Frontal cortex (tissue), 2 donors: ENCODE measurements around a stretch of chr20.

GRCh38 chr20:3071704-3072705, 585 bp downstream of the OXT start:
- RAMPAGE, long total RNA = no peak

- RAMPAGE, long total RNA = no peak
These were observed 2.1 kb downstream of the AVP start for GRCh38 chr20:3081982-3083182.

DNA sequence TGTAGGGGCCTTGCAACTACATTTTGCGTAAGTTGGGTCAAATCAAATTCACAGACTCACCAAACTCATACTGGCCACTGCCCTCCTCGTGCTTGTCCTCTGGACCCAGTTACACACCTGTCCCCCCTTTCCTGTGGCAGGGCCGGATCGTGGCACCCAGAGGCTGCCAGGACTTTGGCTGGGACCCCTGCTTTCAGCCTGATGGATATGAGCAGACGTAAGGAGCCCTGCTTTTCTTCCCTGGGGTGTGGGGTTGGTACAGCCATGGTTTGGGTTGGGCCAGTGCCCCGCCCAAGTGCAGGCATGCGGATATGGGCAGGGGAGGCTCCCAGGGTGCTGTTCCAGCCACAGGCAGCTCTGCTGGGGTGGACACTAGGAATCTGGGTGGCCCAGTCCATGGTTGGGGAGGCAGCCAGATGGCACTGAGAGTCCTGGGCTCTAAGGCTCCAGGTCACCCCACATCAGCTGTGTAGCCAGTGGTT, 12.4 kb downstream of the ITPA start:
- RAMPAGE, long total RNA = no peak

- RAMPAGE, long total RNA = no peak
These were observed 389 bp downstream of the SLC4A11 start for GRCh38 chr20:3238505-3239096.

DNA sequence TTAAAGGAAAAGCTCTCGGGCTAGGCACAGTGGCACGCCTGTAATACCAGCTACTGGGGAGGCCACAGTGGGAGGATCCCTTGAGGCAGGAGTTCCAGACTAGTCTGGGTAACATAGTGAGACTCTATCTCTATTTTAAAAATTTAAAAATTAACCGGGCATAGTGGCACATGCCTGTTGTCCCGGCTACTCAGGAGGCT, 5.7 kb upstream of the DNAAF9 start:
- RAMPAGE, long total RNA = no peak

- RAMPAGE, long total RNA = no peak
These were observed 67.6 kb downstream of the GFRA4 start for GRCh38 chr20:3595505-3596010.

DNA sequence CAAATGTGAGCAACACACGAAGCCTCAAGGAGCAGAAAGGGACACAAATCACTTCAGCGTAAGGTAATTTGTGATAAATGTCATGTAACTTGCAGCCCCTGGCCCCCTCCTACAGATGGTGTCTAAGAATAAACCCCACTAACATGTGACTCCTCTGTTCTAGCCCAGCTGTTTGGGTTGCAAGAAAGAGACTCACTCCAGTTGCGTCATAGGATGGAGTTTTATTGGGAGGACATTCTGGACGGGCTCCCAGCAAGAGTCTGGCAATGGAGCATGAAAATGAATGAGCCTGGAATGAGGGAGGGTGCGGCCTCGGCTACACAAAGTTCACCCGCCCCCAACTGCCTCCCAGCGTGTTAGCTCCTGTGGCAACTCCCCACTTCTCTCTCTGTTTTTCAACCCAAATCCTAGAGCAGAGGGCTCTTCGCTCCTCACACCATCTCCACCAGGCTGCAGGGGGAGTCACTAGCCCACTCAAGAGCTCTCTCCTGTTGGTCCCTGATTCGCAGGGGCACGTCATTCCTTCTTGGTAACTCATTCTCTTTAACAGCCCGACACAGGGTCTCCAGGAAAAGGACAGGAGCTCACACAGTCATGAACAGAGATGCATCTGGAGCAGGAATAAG, 5.1 kb upstream of the ADAM33 start:
- RAMPAGE, long total RNA = no peak

DNA sequence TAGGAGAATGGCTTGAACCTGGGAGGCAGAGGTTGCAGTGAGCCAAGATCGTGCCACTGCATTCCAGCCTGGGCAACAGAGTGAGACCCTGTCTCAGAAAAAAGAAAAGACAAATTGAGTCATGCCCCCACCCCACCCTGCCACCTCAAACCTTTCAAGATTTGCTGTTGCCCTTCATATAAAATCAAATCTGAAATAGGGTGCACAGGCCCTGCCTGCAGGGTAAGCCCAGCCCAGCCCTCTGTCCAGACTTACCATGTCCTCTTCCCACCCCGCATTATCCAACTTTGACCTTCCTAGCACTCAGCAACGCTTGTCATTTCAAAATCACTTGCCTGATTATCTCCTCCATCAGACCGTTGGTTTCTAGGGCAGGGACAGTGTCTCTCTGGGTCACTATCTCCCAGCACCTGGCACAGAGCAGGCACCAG, 5.4 kb downstream of the HSPA12B start:
- RAMPAGE, long total RNA = no peak

- RAMPAGE, long total RNA = no peak
These were observed 1.4 kb downstream of the CENPB start for GRCh38 chr20:3784819-3785765.

GRCh38 chr20:3785975-3786581, 462 bp downstream of the CENPB start:
- RAMPAGE, long total RNA = no peak

DNA sequence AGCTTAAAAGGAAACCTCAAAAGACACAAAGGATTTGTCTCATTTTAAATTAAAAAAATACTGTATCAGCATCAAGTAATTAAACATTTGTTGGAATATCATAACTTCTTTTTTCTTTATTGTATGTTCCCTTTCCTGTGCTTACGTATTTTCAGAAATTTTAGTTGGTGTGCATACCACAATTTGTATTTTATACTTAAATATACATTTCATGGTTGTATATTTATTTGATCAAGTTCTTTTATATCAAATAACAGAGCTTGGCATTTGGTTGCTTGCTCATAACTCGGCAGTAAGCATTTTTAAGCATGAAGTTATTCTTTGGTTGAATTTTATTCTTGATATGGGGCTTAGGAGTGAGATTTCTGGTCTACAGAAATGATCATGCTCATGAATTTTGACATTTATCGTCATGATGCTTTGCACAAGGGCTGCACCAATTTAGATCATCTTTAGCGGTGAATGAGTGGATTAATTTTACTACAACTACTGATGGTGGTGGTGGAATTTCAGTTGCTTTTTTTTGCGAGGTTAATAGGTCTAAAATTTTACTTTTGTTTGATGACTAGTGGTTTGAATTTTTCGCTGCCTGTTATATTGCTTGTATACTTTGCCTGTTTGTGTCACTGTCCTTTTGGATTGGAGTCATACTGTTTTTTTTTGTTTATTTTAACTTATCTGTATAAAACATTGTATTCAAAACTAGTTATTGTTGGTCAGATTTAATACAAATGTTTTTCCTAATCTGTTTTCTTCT, 28.7 kb downstream of the PANK2 start:
- RAMPAGE, long total RNA = no peak

DNA sequence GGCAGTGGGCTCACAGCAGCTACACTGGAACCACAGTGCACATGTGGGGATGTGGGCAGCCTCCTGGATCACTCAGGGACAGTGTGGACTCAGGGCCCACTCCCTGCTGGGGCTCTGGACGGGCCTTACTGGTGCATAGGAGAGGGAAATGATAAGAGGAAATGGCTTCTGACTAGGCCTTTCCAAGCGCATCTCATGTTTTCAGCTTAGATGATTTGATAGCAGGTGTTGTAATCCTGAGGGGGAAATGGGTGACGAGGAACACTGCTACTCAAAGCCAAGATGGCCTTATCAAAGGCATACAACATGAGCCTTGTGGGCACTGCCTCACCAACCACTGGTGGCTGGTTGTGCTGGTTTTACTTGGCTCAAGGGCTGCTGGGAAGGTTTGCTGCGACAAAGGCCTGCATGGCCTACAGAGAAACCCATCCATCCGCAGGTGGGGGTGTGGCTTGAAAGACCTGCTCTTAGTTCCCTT, 44.1 kb downstream of the PANK2 start:
- RAMPAGE, long total RNA = no peak

- RAMPAGE, long total RNA = no peak
These were observed 3.0 kb upstream of the RNF24 start for GRCh38 chr20:4018275-4018914.

DNA sequence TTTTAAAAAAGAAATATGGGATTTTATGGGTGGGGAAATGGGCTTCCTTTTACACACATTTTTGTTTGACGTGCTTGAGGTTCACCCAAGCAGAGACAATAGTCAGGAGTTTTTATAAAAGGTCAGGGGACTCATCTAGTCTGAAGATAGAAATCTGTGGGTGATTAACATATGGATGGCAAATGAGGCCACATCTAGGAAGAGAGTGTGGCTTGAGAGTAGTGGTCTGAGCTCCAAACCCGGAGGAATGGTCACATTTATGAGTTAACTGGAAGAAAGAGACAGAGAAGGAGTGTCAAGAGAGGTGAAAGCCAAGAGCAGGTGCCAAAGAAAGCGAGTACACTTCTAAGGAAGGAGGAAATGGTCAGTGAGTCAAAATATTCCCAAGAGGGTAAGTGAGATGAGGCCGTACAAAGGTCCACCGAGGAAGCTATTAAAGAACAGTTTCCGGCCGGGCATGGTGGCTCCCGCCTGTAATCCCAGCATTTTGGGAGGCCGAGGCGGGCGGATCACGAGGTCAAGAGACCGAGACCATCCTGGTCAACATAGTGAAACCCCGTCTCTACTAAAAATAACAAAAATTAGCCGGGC, 28.8 kb upstream of the SMOX start:
- RAMPAGE, long total RNA = no peak

DNA sequence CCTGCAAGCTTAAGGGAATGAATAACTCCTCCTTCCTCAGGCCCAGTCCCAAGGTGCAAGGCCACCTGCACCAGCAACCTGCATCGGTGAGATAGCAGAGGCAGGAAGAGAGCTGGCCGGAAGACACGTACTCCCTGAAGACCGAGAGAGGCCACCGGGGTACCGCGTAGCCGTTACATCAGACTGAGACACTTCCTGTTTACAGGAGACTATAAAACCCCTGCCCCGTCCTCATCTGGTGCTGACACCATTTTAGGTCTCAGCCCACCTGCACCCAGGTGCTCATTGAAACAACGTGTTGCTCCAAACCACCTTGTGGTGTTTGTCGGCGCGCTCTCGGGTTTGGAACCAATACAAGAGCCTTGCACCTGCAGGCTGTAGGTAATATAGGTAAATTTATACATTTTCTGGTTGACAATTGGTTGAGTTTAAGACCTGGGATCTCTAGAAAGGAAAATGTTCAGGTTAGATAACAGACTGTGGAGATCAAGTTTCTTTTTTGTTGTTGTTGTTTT, 25.0 kb upstream of the PRNP start:
- RAMPAGE, long total RNA = no peak

DNA sequence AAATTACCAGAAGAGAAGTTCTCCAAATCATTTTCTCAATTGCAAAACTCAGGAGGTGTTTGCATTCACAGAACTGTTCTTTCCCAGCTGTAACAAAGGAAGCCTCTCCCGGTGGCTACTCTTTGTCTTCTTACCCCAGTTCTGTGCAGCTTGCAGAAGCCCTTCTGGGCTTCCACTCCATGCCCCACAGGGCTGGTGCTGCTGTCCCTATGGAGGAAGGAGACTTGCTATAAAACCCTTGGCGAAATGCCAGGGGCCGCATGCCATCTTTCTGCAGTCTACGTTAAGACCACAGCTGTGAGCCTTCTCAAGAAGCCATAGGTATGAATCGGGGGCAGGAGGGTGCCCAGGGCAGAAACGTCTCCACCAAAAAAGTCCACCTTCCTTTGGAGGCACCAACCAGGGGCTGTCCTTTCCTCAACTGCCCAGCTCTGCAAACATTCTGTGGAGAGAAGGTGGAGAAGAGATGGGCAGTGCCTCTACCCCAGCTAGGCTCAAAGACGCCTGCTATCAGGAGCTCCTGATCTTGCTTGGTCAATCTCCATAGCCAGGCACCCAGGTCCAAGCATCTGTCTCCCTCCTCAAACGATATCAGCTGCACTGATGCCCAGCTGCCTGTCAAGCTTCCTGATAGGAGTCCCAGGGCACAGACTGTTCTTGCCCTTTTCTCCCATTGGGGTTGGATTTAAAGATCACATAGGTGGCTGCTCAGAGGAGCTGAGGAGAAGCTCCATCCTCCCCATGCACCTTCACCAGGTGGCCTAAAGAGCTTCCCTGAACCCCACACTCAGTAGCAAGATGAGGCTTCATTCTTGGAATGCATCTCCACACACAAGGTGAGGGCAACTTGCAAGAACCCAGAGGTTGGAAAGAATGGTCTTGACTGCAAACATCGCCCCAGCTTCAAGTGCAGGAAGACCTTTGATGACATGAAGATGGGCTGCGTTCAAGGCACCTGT, 40.8 kb downstream of the RASSF2 start:
- RAMPAGE, long total RNA = no peak

GRCh38 chr20:4811216-4812266, 11.9 kb downstream of the RASSF2 start:
- RAMPAGE, long total RNA = no peak

DNA sequence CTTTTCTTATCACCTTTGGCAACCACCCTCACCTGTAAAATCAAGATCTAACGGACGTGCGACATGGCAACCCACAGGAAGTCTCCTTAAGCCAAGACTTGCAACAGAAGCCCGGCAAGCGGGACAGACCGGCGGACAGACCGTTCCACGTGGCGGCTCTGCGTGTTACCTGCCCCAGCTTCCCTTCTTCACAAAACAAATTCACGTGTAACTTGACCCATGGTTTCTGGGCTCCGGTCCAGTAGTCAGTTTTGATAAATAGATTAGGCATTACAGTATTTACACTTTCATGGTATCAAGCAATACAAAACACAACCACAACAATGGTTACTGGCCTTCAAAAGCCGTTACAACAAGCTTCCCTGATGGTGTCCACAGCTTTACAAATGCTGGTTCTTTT, 32.2 kb upstream of the RASSF2 start:
- RAMPAGE, long total RNA = no peak

DNA sequence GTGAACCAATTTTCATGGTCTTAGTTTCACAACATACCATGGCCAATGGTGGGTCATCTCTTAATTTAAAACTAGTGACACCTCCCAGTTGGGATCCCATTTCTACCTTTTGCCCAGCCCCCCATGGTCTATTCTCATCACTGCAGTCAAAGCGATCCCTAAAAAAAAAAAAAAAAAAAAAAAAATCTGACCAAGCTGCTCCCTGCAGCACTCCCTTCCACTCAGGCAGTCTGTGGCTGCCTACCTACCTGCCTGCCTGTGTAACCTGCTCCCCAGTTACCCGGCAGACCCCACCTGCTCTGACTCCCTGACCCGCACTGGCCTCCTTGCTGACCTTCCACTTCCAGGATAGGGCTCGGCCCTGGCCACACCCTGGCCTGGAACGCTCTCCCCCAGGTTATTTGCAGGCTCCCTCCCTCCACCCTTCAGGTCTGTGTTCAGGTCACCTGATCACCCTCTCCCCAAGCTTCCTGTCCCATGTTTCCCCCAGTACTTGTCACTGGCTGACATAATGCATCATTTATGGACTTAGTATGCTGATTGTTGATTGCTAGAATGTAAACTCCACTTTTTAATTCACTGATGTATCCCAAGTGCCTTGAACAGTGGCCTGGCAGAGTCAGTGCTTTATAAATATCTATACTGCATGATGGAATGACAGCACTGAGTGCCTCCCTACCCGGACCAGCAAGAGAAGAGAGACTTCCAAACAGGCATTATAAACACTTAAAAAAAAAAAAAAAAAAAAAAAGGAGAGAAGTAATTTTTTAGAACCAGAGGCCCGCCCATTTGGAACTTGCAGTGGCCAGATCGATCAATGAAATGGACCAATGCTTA, 43.7 kb upstream of the RASSF2 start:
- RAMPAGE, long total RNA = no peak

DNA sequence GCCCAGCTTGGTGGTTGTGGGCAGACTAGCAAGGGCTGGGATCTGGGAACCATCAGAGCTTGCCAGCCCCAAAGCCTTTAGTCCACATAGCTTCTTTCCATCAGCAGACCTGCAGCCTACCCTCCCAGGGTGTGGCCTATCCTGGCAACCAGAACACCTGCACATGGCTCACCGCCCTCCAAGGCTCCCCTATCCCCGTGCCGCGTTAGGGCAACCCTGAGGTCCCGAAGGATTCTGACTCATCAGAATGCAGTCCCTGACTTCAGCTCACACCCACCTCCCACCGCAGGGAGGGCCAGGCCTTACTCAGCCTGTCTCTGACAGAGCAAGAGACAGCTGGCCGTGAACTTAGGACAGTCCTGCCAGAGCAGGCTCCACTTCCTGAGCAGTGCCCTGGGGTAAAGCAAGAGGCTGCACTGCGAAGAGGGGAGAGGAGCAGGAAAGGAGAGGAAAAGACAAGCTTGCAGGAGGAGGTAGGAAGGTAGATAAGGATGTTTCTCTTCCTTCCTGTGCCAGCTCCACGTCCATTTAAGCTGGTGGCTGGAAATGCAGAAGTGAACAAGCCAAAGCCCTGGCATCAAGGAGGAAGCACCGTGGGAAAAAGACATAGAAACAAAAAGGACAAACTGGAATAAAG, 74.9 kb upstream of the RASSF2 start:
- RAMPAGE, long total RNA = no peak